SK-N-MC (cell line): ENCODE results near the gene NARS1.

DNA sequence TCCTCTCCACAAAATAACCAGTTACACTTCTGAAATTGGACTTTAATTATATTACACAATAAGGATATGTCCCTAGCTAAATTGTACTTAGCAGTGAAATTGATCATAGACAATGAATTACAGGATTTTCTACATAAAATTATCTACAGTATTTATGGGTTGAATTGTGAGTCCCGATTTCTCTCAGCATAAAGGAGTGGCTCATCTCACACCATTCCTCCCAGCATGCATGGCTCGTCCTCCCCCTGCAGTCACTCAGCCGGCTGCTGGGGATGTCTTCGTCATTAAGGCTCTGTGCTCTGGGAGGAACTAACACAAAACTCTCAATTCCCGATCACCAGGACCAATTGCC, 76.0 kb downstream of the TXNL1 start:
- RRBS, result no CpG with 5 or more reads among the region's 5 CpGs

DNA sequence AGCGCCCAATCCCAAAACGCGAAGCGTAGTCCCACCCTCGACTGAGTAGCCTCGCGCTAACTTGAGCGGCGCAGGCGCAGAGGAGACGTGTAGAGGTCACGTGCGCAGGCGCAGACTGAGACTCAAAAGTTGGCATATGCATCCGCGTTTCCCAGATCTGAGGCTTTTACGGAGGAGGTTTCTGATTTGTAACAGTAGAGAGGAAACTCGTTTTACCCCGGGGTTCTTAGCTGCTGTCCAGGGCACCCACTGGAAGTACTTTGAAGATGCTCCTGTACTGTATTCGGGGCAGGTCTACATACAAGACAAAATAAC, 311 bp upstream of the TXNL1 start:
- RRBS, result no CpG with 5 or more reads among the region's 20 CpGs

DNA sequence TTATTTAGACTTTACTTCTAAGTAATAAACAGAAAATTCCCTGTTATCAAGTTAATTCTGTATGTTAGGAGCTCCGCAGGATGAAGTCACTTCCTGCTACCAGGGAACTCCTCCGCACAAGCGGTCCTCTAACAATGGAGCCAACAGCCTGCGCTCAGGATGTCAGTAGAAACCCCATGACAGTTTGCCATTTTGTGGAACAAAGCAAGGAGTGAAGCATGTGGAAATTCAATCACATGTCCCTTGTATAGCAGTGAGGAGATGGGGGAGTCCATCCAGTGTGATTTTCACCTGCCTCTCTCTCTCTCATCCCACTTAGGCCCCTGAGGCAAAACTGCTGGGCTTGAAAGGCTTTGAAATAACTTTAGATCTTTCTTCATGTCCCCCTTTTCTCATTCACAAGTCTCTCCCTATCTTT, 138.2 kb downstream of the WDR7 start:
- RRBS, result no CpG with 5 or more reads among the region's 4 CpGs

DNA sequence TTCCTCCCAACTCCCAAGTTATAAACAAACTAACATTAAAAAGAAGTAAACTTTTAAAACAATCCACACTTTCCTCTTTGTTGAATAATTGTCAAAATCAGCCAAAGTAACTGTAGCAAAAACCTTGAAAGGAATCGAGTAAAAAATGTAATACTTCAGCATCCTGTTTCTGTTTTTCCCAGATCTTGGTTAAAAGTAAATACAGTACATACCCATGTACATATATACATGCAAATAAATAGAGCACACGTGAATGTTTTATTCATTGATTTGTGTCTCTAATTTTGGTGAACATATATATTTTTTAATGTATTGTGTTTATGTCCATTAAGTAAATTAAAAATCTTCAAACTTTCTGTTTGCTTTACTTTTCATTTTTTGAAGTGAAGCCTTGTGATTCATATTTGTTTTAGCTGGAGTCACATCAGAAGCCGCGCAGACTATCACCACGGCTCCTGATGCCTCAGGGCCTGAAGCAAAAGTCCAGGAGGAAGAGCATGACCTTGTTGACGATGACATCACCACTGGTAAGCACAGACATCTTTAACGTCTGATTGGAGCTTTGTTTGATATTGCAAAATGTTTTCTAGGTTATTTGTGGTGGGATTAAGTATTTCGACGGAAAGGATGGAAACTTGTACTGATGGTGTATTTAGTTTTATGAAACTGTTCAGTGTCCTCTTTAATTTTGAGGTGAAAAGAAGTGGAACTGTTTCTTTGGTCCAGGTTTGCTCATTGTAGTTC, 164.6 kb downstream of the WDR7 start:
- RRBS, result no CpG with 5 or more reads among the region's 9 CpGs

DNA sequence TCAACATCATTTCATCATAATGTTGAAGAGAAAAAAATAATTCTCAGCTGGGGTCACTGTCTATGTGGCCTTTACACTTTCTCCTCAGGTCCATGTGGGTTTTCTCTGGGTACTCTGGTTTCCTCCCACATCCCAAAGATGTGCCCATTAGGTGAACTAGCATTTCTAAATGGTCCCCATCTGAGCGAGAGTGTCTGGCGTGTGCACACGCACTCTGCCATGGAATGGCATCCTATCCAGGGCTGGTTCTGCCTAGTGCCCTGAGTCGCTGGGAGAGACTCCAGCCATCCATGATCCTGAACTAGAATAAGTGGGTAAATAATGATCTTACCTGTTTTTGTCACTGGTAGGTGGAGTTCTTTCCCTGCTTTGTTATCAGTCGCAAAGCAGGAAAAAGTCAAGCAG, 205.2 kb upstream of the BOD1L2 start:
- RRBS, result no CpG with 5 or more reads among the region's 5 CpGs

GRCh38 chr18:57422212-57422752, 12.9 kb upstream of the ONECUT2 start:
- RRBS, result no CpG with 5 or more reads among the region's 2 CpGs

DNA sequence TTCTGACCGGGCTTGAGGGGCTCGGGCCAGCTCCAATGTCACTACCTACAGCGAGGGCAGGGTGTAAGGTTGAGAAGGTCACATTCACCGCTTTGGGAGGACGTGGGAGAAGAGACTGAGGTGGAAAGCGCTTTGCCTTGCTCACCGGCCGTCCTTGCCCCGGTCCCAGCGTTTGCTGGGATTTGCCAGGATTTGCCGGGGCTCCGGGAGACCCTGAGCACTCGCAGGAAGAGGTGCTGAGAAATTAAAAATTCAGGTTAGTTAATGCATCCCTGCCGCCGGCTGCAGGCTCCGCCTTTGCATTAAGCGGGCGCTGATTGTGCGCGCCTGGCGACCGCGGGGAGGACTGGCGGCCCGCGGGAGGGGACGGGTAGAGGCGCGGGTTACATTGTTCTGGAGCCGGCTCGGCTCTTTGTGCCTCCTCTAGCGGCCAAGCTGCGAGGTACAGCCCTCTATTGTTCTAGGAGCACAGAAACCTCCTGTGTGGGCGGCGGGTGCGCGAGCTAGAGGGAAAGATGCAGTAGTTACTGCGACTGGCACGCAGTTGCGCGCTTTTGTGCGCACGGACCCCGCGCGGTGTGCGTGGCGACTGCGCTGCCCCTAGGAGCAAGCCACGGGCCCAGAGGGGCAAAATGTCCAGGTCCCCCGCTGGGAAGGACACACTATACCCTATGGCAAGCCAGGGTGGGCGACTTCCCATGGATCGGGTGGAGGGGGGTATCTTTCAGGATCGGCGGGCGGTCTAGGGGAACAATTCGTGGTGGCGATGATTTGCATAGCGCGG, 2.6 kb downstream of the ONECUT2 start:
- RRBS, result 4% methylated on average over 7 of the region's 60 CpGs

DNA sequence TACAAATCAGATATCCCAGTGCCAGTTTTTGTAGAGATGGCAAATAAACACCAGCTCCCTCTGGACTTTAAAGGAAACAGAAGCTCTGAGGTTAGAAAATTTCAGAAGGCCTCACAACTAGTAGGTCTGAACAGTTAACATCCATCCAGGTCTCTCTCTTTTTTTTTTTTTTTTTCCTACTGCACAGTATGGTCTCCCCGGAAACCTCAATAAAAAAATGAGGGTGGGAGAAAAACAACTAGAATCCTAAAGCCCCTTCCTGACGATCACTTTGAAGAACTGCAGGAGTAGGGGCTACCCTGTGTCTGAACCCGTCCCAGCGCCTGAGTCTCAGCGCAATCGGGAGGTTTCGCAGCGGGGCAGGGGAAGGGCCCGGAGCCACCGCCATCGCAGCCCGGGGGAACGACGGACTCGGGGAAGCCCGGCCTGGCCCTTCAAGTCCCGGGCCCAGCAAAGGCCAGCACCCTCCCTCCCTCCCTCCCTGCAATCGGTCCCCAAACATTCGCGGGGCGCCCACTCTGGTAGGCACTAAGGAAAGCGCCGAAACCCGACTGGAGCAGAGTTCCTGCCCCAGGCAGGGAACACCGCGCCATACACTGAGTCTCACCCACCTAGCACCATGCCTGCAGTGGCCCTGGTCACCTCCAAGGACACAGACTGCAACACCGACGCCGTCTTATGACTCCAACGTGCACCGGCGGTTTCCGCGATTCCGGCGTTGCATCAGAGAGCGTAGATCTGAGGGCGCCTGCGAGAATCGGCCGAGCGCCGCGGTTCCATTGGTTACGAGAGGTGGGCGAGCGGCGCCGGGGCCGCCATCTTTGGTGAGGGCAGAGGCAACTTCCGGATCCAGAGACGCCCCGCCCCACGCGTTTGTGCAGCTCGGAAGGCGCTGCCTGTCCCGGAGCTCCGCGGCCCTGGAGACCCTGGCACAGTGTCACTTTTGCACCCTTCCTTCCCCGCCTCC, at the start of gene NARS1:
Gene NARS1, minus strand, starts transcription at position 740 of the 967 bp plus-strand sequence.
- RRBS, result under 1% methylated on average over 17 of the region's 61 CpGs

DNA sequence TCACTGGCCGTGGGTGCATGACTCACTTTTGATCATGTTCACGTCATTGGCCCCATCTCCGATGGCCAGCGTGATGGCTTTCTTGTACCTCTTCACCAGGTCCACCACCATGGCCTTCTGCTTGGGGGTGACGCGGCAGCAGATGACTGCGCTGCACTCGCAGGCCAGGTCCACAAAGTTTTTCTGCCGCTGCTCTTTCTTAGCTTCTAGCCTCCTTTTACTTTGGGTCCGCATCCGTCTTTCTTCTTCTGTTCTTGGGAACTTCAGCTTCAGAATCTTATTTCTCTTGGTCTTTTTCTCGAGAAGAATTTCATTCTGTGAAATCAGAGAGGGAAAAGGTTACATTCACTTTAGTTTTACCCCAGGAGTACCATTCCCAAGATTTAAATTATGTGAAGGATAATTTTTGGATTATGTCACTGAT, 39.5 kb upstream of the NARS1 start:
- RRBS, result no CpG with 5 or more reads among the region's 12 CpGs

- RRBS, result no CpG with 5 or more reads among the region's 12 CpGs
Observed at GRCh38 chr18:57783885-57784504, 19.1 kb downstream of the ATP8B1 start.

- RRBS, result no CpG with 5 or more reads among the region's 9 CpGs
Observed at GRCh38 chr18:57789234-57789660, 13.9 kb downstream of the ATP8B1 start.

GRCh38 chr18:58047122-58048022, 3.3 kb downstream of the NEDD4L start:
- RRBS, result no CpG with 5 or more reads among the region's 11 CpGs

DNA sequence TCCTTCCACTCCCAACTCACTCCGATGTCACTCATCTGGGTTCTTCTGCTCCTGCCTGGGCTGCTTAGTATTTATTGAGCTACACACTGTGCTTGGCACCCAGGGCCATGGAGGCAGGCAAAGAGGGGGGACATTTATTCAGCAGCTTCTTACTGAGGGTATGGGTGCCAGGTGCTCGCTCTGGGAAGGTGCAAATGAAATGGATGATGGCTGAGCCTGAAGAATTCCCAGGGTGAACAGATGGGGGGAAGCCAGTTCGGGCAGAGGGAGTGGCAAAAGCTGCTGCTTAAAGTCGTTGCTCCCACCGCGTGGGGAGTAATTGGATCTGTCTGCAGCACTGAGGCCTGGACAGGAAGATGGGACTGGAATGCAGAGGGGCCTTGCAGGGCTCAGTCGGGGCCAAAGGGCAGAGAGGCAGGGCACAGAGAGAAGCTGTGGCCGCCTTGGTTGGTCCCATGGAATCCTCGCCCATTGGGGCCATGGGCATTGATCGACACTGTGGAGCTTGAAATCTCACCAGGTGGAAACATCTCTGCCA, 51.2 kb downstream of the NEDD4L start:
- RRBS, result no CpG with 5 or more reads among the region's 10 CpGs

GRCh38 chr18:58176901-58177574, 133.0 kb downstream of the NEDD4L start:
- RRBS, result no CpG with 5 or more reads among the region's 11 CpGs

DNA sequence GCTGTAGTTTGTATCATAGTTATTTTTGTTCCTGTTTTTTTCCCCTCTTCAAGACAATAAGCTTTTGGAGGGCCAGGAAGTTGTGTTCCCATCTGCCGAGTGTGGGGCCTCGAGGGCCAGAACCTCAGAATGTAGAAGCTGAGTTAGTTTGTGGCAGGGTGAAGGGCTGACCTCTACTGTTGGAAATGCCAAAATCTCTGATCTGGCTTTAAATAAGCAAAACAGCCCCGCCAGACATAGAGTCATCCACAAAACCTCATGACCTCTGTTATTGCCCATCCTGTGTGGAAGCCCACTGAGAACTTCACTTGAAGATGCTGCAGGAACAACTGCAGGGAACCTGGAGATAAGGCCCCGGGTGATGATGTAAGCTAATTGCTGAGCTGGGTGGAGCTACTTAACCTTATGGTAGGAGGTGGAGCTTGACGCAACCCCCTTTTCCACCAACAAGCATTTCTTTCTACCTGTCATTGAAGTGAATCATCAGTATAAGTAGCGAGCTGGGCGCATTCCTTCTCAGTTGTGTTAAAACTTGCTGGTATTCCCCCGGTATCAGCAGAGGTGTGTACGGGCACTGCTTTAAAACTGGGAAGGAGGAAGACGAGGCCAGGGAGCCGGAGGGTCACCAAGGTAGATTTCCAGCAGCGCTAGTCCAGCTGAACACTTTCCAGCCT, 177.2 kb downstream of the NEDD4L start:
- RRBS, result 97% methylated on average over 4 of the region's 12 CpGs

DNA sequence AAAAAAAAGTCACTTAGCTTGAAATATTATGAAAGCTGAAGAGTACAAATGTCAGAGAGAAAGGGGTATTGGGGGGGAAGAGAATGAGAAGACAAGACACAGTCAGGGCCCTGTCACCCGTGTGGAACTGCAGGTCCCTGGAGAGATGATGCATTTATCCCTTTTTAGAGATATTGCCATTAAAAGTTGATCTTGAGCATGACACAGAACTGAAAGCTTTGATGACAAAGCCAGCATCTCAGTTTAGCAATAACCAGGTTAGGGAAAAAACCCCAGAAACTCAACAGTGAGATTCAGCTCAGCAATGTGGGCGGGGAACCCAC, 181.0 kb downstream of the NEDD4L start:
- RRBS, result no CpG with 5 or more reads among the region's 2 CpGs

DNA sequence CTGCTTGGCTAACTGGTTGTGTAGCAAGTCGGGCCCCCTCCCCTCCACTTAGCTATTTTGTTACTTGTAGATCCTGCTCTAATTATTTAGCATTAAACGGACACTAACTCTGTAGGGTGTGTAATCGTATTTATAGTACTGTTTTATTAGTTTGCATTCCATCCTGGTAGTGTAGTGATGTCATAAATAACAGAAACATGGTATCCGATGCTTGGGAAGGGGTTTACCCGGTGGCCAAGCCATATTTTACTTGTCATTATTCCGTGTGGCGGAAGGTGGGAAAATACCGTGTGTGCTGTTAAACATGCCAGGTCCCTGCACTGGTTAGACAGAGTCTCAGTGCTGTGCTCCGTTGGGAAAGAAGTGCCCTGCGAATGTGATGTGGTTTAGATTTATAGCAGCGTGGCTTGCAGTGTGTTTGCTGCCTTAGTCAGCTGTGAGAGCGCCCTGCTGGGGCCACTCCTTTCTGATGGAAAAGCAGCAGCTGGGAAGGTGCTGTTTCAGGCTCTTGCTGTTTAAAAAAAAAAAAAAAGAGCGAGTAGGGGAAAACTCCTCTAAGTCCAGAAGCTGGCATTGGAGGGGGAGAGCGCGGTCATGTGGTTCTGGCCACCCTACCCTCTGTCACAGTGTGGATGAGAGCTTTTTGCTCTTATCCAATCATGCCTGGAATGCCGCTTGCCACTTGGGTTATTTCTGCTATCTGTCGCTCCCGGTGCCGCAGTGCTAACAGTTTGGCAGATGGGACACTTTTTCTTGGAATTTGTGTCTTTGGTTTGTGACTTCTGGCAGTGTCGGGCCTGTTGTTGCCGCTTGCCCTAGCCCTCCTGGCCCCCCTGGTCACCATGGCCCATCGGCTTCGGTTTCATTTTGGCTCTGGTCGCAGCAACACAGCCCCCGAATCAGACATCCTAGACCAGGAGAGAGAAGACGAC, 211.0 kb downstream of the NEDD4L start:
- RRBS, result no CpG with 5 or more reads among the region's 26 CpGs

DNA sequence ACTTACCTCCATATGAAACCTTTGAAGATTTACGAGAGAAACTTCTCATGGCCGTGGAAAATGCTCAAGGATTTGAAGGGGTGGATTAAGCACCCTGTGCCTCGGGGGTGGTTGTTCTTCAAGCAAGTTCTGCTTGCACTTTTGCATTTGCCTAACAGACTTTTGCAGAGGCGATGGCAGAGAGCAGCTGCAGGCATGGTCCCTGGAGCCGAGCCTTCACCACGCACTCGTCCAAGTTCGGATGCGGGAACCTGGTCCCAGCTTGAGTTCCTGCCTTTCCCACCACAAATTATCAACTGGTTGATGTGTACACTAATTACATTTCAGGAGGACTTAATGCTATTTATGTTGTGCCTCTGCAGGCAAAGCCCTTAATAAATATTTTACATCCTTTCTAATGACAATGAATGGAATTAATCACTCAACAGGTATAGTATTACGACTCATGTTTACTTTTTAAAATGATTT, 232.7 kb downstream of the ALPK2 start:
- RRBS, result no CpG with 5 or more reads among the region's 10 CpGs

GRCh38 chr18:58398579-58399440, 230.1 kb downstream of the ALPK2 start:
- RRBS, result 95% methylated on average over 8 of the region's 11 CpGs